Glomerular endothelial cell (primary cell): Measurements from ENCODE around the genes IDI1 and ADARB2.

DNA sequence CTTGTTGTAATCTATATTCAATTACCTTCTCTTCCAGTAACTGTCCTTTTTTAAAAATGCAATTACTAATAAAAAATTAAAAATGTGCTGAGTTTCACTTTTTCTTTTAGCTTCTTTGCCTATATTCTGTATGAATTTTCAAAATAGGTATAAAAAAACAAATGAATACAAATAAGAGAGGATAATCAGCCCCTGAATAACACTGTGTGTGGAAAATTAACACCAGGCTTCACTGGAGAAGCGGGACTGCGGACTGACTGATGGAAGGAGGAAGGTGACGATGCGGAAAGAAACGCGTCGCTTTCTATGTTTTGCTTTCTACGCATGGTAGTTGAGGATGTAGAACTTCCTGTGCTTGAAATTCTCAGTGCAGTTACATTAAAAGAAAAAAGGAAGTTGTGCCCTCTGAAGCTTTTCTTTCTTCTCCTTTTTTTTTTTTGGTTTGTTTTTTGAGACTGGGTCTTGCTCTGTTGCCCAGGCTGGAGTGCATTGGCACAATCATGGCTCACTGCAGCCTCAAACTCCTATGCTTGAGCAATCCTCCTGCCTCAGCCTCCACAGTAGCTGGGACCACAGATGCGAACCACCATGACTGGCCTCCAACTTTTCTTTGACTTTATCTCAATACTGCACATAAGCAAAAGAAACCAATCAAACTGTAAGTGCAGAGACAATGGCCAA, 7.4 kb upstream of the ZMYND11 start:
- RAMPAGE, long total RNA, result no peak

GRCh38 chr10:370179-370385, 234.8 kb downstream of the ZMYND11 start:
- RAMPAGE, long total RNA, result no peak

GRCh38 chr10:422086-423069, 267.1 kb downstream of the DIP2C start:
- RAMPAGE, long total RNA, result no peak

- RAMPAGE, long total RNA, result no peak
Observed at GRCh38 chr10:486135-486844, 203.2 kb downstream of the DIP2C start.

DNA sequence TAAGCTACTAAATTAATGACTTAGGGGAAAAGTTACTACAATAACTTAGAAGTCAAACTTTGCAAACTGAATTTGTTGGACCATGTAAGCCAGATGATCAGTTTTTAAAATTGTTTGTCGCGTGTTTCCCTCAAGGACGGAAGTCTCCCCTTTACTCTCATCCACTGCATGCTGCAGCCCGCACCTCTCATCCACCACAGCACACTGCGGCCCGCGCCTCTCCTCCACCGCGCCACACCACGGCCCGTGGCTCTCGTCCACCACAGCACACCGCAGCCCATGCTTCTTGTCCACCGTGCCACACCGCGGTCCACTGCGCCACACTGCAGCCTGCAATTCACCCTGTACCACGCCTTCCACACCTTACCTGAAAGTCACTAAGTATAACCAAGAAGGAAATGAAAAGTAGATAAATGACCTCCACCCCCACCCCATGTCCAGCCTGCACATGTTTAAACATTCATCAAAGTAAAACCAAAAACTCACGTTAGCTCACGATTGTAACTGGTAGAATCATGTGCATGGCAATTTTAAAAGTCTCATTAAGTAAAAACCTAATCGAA, 176.1 kb downstream of the DIP2C start:
- RAMPAGE, long total RNA, result no peak

GRCh38 chr10:520369-520764, 169.1 kb downstream of the DIP2C start:
- RAMPAGE, long total RNA, result no peak

DNA sequence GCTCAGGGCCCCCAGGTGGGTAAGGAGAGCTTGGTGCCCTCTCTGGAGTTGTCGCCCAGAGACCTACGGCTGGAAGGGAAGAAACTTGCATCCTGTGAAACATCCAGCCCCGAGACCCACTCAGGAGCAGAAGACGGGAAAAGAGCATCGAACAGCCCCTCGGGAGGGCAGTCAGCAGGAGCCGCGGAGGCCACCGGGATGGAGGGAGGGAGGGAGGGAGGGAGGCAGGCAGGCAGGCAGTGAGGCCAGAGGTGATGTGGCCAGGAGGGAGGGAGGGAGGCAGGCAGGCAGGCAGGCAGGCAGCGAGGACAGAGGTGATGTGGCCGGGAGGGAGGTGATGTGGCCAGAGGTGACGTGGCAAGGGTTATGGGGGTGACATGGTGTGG, 141.2 kb downstream of the DIP2C start:
- RAMPAGE, long total RNA, result no peak

GRCh38 chr10:655342-655857, 34.1 kb downstream of the DIP2C start:
- RAMPAGE, long total RNA, result no peak

- RAMPAGE, long total RNA, result no peak
Observed at GRCh38 chr10:679987-680822, 9.3 kb downstream of the DIP2C start.

DNA sequence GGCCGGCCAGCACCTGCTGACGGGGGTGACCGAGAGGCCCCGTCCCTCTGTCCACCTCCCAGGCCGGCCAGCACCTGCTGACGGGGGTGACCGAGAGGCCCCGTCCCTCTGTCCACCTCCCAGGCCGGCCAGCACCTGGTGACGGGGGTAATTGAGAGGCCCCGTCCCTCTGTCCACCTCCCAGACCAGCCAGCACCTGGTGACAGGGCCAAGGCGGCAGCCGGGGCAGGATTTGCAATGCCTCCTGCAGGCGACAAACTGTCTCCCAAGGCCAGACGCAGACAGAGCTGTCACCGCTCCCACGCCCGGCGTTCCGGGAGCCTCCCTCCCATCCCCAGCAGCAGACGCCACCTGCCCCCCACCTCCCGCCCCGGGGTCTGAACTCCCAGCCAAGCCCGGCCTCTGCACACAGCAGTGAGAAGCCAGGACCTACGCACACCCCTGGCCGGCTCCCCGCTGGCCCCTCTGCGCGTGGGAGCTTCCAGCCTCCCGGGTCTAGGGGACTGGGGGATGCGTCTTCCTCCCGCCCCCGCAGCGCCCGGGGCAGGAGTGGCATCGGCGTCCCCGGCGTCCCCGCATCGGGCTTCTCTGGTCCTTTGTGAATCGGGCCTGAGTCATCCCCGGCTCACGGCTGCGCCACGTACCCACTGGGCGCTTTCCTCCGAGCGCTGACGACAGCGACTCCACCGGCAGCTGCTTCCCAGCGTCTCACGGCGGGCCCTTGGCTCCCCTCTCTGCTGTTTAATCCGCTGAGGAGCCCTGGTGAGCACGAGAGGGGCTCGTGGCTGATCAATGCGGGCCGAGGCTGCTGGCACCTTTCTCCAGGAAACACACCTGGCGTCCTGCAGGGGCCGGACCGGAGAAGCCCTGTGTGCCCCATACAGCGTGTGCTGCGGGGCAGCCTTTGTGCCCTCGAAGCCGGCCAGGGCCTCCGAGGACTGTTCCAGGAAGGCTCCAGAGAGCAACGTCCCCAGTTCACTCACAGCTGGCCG, 95.1 kb upstream of the DIP2C start:
- RAMPAGE, long total RNA, result no peak

DNA sequence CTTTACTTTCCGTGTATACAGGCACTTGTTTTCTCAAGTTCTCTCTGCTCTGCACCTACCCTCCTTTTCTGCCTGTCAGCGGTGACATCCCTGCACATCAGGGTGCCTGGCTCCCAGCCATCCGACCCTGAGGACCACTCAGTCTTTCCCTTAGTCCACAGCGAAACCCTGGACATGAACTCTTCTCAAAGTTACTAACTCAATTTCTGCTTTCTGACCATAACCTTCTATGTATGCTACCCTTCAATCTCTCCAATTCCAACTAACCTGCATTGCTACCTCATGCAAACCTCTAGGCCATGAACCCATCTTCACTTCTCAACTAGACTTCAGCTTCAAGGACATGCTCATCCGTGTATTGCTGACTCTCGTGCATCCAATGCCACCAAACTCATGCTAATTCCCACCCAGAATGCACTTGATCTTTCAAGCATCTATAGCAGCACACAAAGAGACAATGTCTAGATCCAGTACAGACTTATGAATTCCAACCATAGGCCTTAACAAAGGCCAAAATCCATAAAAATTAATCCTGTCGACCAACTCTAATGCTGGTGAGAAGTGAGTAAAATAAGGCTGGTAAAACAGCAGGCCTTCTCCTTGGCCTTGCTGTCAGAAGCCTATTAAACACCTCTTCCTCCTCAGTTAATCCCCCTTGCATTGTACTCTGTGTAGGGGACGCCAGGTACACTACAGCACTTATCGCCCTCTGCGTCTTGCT, 102.9 kb downstream of the LARP4B start:
- RAMPAGE, long total RNA, result no peak

GRCh38 chr10:863651-864396, 67.7 kb downstream of the LARP4B start:
- RAMPAGE, long total RNA, result no peak

DNA sequence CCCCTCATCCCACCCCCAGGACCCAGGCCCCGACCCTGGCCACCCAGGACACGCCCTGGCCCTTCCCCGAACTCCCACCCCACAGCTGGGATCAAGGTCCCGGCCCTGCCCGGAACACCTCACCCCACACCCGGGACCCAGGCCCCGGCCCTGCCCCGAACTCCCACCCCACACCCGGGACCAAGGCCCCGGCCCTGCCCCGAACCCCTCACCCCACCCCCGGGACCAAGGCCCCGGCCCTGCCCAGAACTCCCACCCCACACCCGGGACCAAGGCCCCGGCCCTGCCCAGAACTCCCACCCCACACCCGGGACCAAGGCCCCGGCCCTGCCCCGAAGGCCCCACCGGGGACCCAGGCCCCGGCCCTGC, 668 bp upstream of the LARP4B start:
- RAMPAGE, long total RNA, result no peak

- RAMPAGE, long total RNA, result no peak
Observed at GRCh38 chr10:944095-944917, 12.8 kb upstream of the LARP4B start.

DNA sequence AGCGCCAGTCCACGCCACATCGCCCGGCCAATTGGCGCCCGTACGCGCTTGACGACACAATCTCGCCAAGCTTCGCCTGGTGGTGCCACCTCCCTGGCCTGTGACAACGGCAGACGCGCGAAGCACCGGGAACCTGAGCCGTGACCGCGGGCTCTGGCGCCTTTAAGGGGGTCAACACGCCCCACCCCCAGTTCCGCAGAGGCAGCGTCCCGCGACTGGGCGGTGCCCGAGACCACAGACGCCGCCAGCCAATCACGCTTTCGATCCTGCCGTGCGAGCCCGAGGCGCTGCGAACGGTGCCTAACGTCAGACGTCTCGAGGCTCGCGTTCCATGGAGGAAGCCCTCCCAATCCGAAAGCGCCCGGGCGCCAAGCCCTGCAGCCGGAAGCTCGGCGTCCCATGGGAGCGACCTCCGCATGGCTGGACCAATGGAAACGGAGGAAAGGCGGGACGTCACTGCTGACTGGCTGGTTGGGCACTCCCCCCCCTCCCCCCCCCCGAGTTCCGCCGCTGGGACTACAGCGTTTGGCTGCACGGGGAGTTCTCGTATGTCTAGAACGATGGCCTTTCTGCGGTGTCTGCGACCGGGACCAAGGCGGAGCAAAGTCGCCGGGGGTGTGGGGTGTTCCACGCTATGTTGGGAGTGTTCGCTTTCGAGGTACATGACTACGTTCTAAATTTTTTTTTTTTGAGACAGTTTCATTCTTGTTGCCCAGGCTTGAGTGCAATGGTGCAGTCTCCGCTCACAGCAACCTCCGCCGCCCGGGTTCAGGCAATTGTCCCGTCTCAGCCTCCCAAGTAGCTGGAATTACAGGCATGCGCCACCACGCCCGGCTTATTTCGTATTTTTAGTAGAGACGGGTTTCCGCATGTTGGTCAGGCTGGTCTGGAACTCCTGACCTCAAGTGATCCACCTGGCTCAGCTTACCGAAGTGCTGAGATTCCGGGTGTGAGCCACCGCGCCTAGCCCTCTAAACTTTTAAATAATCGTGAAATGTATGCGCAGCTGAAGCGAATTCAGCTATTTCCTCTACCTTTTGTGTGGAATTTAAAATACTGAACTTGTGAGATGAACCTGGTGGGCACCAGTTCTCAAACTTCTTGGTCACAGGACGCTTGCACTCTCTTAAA, at the start of gene IDI1:
IDI1 (minus strand) TSS at position 136 of the 1,131 bp plus-strand sequence.
- RAMPAGE, long total RNA, result no peak

DNA sequence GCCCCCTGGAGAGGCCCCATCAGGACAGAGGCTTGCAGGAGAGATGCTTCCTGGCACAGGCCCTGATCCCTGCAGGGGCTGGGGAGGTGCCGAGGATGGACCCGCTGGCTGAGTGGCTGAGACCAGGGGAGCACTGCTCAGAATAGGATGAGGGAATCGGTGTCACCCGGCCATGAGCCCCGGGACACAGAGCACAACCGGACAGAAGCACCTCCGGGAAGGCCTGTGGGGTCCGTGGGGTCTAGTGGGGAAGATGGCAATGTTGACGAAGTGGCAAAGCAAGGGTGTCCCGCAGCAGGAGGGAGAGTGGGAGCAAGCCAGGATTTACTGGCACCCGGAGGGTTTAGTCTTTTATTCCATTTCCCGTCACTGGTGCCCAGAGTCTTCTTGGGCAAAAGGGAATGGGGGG, 140.8 kb downstream of the ADARB2 start:
- RAMPAGE, long total RNA, result no peak

GRCh38 chr10:1737115-1738168, at the start of gene ADARB2:
ADARB2 (minus strand) TSS chr10:1737525.
- RAMPAGE, long total RNA, result no peak

GRCh38 chr10:2873306-2873505, 194.1 kb upstream of the PFKP start:
- RAMPAGE, long total RNA, result no peak

GRCh38 chr10:3065438-3066052, 1.8 kb upstream of the PFKP start:
- RAMPAGE, long total RNA, result no peak

DNA sequence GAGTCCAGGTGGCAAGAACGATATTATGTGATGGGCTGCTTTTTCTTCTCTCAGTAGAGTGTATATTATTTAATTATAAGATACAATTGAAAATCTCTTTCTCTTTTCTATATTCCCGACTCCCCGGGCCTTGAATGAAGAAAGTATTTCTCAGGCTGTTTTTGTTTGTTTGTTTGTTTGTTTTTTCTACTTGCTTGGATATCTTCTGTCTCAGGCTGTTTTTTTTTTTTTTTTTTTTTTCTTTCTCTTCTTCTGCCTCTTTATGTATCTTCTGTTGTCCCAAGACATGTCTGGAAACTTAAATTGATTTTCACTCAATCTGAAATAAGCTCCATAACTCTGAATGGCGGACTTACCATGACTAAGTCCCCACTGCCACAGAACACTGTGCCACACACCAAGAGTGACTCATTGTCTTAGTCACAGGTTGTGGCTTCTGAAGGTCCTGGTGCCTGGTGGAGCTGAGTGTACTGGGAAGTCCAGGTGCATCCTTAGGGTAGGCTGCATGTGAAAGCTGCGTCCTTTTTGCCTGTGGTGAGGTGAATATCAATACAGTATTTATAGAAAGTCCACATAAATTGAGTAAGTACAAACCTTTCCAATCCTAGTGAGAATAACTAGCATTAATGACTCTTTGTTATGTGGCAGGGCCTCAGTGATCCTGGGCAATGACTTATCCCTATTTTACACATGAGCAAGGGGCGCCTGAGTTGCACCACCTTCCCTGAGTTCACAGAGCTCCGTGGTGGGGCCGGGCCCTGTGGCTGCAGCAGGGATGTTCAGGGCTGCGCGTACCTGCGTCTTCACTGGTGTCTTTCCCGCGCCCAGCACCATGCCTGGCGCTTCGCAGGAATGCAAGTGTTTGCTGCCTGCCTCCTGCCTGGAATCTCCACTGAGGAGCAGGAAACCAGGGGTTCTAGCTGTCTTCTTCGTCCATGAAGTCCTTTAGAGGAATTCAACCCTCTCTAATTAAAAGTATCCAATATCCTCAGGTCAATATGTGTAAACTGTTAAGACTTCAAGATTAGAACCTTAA, 4.2 kb downstream of the PFKP start:
- RAMPAGE, long total RNA, result no peak